LHCN-M2 (cell line): ENCODE measurements around a stretch of chr20.

DNA sequence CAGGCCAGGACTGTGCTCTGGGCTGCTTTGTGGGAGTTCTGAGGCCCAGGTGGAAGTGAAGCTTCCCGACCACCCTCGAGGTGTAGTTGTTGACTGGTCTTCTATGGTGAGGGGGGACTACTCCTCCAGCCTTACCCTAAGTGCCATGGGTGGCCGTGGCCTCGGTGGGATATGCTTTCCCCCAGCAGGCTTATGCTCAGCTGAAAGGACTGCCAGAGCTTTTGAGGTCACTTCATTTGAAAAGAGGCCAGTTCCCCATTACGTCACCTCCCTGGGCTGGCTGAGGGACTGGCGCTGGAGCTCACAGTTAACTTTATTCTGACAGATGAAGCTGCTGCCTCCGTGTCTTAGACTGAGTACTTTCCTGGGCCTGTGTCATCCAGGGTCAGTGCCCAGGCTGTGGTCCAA lies 42.9 kb upstream of the PCMTD2 start:
- RAMPAGE, long total RNA: no peak

- RAMPAGE, long total RNA: no peak
These were observed 342 bp downstream of the PCMTD2 start for GRCh38 chr20:64255899-64256281.

- RAMPAGE, long total RNA: no peak
These were observed 72.5 kb downstream of the PCMTD2 start for GRCh38 chr20:64327757-64328643.